ENCODE measurements around the genes STPG2, TSPAN5 and LAMTOR3.

DNA sequence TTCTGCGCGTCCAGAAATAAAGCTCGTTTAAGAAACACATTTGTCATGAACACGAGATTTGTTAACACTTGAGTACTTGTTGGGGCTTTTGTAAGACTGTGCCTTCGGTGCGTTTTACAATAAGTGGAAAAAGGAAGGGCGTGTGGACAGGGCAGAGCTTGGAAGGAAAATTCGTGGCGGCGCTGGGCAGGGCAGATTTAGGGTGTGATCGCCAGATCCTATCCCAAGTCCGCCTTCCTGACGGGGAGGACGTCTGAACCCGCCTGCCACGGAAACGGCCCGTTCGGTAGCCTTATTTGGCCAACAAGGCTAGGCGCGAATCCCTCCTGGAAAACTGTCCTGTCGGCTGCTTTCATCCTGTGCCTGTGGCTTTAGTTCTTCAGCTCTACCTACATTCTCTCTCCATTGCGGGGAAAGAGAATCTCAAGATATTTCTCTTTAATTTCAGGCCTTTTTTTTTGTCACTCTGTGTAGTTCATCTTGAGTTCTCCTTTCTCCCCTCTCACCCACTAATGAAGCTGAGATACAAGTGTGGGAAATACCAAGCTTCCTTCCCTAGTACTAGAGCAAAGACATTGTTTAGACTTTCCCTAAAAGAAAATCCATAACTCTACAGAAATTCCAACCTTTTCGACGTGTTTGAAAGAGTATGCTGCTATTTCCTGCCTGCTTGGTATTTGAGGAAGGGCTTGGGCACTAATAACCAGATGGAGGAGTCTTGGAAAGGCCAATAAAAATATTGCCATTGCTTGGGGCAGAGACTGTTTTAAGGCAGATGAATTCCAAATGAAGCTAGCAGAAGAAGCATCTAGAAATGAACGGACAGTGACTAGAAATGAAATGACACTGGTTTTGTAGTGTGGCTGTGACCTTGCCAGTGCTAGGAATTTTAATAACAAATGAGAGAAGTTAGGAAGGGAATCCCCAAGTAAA lies 1.1 kb downstream of the PDLIM5 start:
- PRO-cap, result bidirectional peak, plus-strand start at position 319 of the sequence, minus-strand start at position 160 of the sequence

DNA sequence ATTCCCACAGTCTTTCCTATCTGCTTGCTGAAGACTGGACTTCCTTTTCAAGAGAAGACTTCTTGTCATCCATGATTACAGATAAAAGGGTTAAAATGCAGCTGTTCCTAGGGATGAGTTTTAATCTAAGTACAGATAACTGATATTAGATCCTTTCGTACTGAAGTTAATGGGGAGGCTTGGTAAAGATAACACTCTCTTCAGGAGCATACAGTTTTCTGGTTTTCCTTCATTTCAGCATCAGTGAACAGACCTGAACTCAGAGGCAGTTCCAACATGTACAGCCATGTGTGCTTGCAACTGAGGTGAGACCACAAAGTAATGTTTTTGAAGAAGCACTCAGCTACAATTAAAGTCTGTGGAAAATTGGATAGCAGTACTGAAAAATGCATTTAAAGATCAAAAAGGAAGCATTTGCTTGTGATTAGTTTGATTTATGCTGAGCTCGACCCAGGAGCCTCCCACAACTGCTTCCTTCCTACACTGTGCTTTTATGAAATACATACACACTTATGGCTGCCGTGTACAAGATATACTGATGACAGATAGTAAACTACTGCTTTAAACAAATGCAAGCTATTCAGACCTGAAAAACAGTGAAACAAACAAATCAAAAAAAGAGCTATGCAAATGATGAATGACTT lies 68.2 kb downstream of the PDLIM5 start:
- PRO-cap, result no peak

GRCh38 chr4:94559562-94559977 lies 107.8 kb downstream of the PDLIM5 start:
- PRO-cap, result no peak

DNA sequence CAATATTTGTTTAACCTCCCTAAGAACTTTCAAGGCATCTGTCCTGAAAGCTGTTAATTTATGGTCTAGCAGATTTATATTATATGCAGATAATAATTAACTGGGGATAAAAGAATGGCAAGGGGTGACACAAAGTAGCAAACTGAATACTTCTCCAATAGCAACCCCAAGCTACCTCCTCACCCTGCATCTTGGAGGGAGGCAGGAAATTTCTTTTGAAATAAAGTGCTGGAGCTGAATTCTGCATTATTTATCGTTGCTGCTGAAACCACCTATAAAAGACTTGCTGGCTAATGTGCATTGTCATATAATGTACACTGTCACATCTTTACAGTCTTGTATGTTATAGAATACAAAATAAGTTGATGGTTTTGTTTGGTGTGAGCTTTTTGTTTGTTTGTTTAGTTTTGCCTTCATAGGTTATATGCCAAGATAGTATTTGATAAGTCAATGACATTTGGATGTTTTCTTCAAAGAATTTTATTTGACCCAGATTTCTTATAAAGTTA lies 91.5 kb upstream of the BMPR1B start:
- PRO-cap, result no peak

DNA sequence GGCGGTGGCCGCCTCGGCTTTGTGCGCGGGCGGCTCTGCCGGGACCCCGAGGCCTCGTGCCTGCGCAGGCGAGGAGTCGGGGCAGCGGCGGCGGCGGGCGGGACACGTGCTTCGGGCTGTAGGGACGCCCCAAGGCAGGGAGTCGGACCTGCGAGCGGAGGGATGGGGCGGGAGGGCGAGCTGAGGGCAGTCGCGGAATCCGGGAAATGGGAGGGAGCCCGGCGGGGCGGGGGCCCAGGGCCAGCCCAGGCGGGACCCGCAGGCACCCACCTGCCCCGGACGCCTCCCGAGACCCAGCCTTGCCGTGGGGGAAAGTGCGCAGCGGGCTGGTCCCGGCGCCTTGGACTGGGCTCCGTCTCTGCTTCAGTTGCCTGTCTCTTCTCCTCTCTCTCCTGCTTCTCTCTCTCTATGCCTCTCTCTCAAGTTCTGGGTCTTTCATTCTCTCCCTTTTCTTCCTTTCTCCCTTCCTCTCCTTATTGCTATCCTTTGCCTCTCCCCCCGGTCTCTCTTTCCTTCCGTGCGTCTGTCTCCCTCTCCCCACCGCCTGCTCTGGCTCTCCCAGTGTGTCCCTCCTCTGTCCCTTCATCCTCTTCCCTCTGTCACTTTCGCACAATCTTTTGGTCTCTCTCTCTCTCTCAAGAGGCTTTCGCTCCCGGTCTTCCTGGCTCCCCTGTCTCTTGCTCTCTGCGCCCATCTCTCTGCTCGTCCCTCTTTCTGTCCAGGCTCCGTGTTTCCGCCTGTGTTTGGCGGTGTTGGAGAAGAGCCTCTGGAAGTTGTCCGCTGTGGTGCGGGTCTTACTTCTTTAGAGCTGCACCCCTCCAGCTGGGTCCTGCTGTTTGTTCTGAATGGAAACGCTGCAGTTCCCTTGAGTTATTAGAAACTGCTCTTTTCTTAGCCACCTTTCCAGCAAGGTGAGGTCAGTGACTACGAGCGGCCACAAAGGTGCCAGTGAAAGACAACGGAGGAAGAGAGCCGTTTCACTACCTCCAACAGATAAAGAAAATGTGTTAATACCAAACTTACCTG lies 862 bp downstream of the BMPR1B start:
- PRO-cap, result no peak

- PRO-cap, result no peak
Observed at GRCh38 chr4:95537172-95537449, 11.7 kb downstream of the UNC5C start.

DNA sequence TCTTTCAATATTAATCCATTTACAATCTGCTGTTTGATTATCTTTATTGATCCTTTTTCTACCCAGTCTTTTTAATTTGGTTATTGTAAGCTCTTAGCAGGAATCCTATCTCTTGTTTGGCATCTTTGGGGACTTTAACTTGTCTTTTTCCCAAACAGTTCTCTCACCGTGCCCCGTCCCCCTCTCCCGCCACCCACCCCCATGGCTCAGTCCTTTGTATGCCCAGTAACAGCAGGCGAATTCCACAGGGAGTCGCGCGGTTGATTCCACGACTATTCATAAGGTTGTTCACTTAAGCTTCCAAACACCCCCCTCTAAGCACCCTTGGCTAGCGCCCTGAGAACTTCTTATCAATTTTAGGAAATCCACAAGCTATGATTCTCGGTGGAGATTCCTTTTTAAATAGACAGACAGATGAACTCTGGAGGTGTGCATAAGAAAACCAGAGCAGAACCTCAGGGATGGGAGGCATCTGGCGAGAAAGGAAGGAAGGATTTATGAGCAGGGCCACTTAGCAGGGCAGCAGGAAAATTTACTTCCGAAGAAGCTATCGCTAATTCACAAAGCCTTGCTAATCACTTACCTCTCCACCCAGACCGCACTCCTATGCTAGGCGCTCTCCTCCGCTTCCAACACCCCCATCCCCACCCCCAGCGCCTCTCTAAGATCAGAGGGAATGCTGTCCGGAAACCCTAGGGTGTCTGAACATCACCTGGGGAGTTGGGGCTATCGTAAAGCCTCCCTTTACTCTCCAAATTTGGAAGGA lies 1.8 kb downstream of the UNC5C start:
- PRO-cap, result no peak

DNA sequence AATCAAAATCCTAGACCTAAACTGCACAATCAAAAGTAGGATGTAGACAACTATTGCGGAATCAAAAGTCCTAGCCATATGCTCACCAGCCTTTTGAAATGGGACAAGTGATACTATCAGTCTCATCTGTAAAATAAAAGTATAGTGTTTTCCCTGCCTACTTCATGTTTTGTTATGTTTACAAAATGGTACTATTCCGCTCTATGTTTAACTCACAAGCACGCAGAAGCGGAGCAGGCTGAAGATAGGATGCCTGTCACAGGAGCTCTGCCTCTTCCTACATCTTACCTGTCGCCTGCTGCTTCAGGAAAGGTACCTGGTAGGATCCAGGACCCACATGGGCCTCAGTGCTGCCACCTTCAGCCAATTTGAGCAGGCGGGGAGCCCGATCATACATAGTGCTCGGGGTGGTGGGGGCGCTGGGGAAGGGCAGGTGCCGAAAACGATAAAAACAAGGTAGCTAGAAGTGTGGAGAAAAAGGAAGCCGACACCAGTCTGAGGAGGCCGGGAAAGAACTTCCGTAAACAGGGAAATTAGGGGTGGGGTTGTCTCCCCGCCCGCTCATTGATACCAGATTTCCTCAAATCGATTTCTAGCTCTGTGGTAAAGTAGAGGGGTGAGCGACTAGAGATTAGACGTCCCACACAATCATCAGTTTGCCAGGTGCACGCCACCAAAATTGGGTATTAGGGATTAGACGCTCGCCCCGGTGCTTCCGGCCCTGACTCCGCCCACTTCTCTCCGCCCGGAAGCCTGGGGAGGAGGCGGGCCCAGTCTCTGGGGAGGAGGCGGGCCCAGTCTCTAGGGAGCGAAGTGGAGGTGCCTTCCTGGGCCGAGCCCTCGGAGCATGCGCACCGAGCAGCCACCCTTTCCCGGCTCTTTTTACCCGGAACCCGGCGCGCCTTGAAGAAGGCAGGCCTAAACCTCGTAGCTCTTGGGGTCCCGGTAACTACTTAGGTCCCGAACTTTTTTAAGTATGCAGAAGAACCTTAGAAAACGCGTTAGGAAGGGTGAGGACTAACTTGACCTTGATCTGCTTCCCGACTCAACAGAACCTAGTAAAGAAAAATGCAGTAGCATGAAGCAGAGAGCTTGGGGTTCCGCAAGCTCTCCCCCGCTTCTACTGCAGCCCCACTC lies at the start of gene STPG2:
STPG2 (minus strand) TSS at position 723 of the 1,137 bp plus-strand sequence.
- PRO-cap, result bidirectional peak, plus-strand start at position 889 of the sequence, minus-strand start at position 743 of the sequence

DNA sequence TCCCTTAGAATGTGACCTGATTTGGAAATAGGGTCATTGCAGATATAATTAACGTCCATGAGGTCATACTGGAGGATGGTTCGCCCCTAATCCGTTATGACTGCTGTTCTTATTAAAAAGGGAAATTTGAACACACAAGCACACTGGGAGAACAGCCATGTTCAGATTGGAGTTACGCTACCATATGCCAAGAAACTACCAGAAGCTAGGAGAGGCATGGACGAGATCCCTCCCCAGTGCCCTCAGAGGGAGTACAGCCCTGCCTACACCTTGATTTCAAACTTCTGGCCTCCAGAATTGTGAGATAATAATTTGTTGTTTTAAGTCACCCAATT lies 1.8 kb upstream of the RAP1GDS1 start:
- PRO-cap, result no peak

- PRO-cap, result no peak
Observed at GRCh38 chr4:98262463-98263111, 1.4 kb downstream of the RAP1GDS1 start.

GRCh38 chr4:98315271-98315693 lies 54.1 kb downstream of the RAP1GDS1 start:
- PRO-cap, result no peak

GRCh38 chr4:98399790-98400519 lies 138.8 kb downstream of the RAP1GDS1 start:
- PRO-cap, result no peak

GRCh38 chr4:98657903-98659035 lies at the start of gene TSPAN5:
TSPAN5 (minus strand) TSS chr4:98658611.
- PRO-cap, result bidirectional peak, plus-strand start at chr4:98658737, minus-strand start at chr4:98658611

- PRO-cap, result no peak
Observed at GRCh38 chr4:98659500-98659924, 1.1 kb upstream of the TSPAN5 start.

GRCh38 chr4:98660063-98660649 lies 1.7 kb upstream of the TSPAN5 start:
- PRO-cap, result no peak

- PRO-cap, result no peak
Observed at GRCh38 chr4:99847295-99847742, 30.7 kb downstream of the DAPP1 start.

GRCh38 chr4:99893809-99894865 lies at the start of gene LAMTOR3:
LAMTOR3 (minus strand) TSS chr4:99894427.
- PRO-cap, result bidirectional peak, plus-strand start at chr4:99894613, minus-strand start at chr4:99894420

DNA sequence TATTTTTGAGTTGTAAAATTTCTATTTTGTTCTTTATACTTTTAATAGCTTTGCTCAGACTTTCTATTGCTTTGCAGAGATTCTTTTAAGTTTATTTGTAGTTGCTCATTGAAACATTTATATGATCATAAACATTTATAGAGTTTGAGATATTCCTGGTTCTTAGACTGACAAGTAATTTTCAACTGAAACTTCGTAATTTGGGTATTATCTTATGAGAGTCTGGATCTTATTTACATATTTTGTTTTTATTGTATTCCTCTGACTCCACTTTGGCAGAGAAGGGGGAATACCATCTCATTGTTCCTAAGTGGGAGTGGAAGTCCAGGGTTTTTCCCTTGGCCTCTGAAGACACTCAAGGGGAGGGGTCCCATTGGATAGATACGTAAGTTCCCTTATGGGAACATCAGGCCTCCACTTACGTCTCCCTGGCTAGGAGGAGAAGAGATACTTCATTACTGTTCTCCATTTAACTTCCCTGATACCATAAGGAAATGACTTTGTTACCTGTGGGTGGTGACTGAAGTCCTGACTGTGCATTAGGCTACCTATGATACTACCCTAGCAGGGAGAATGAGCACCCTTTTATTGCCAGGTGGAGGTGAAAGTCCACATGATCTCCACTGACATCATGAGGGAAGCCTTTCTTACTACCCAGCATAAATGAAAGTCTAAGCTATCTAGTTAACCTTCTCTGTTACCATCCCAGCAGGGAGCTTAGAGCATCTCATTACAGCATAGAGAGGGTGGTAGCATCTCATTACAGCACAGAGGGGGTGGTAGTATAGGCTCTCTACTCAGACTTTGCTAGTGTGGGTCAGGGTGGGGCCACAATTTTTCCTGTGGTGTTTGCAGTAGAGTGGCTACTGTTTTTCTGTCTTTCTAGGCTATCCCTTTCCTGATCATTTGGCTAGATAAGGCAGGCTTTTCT lies 24.3 kb upstream of the LAMTOR3 start:
- PRO-cap, result no peak

DNA sequence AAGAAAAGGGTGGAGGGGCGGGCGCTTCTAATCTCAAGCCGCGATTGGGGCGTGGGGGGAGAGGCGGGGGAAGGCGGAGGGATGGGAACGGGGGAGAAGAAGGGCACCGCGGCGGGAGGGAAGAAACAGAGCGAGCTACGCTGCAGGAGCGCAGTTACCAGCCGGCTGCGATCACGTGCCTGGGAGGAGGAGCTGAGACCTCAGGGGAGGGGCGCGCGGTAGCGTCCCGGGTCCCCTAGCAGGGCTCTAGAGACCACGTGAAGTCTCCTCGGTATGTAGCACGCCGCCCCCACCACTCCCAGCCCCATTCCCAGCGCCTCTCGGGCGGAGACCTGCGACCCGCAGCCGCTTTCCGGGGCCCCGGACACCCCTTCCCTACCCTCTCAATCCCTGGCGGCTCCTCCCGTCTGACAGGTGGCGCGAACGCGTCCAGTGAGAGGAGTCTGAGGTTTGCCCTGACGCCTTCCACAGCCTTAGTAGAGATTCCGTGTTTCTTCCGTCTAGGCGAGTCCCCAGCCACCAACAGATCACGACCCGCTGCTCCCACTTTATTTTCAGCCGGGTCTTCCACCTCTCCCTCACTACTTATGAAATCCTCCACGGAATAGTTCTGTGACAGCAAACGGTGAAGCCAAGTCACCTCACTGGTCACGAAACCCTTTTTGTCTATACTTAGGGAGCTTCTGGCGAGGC lies 481 bp upstream of the H2AZ1 start:
- PRO-cap, result bidirectional peak, plus-strand start at position 121 of the sequence, minus-strand start outside the sequence; bidirectional peak, plus-strand start at position 440 of the sequence, minus-strand start at position 412 of the sequence

- PRO-cap, result no peak
Observed at GRCh38 chr4:100095936-100096318, 94.3 kb downstream of the DDIT4L start.

Measured in ileum (tissue), 1 donor.